Measurements from ENCODE around the gene SPCS1.

DNA sequence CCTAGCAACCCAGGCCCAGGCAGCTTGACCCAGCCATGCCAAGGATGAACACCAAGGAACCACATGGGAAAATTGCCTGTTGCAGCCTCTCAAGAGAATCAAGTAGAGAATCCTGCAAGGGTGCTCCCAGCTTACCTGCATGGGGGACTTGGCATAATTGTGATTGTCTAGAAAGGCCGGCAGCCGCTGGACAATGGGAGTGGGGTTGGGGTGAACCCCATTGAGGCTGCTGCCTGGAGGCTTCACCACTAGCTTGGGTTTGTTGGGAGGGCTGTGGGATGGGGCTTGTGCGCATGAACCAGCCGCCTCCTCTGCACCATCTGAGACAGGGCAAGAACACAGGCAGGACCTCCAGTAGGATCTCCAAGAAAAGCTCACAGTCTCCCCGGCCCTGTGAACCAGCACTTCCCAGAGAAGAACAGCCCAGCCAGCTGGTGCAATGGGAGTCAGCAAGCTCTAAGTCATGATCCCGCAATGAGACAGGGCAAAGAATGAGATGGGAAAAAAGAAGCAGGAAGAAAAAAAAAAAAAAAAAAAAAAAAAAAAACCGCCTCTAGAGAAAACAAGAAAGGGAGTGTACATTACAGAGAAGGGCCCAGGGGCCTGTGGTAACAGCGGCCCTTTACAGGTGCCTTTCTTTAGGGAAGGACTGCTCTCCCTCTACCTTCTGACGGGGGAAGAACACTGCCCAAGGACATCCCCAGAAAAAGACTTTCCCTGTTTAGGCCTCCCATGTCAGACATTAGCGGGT, 4.7 kb downstream of the BAP1 start:
- PRO-cap, 2 experiments = no peak in any of the 2 experiments

- PRO-cap, 2 experiments = no peak in any of the 2 experiments
Observed at GRCh38 chr3:52479425-52480524, 15.4 kb upstream of the STAB1 start.

DNA sequence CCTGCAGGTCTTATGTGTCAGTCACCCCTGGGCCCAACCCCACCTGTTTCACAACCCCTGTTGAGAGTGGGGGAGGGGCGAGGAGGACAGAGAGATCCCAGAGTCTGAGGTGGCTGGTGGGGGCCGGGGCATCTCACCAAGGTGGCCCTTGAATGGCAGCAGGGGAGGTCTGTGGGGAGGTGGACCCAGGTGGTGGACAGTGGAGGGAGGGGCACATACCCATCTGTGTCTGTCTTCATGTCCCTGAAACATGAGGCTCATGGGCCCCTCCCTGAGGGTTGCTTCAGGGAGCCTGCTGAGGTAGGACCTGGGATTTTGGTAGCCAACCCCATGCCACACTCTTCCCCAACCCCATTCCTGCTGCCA, 1.8 kb upstream of the STAB1 start:
- PRO-cap, 2 experiments = no peak in any of the 2 experiments

DNA sequence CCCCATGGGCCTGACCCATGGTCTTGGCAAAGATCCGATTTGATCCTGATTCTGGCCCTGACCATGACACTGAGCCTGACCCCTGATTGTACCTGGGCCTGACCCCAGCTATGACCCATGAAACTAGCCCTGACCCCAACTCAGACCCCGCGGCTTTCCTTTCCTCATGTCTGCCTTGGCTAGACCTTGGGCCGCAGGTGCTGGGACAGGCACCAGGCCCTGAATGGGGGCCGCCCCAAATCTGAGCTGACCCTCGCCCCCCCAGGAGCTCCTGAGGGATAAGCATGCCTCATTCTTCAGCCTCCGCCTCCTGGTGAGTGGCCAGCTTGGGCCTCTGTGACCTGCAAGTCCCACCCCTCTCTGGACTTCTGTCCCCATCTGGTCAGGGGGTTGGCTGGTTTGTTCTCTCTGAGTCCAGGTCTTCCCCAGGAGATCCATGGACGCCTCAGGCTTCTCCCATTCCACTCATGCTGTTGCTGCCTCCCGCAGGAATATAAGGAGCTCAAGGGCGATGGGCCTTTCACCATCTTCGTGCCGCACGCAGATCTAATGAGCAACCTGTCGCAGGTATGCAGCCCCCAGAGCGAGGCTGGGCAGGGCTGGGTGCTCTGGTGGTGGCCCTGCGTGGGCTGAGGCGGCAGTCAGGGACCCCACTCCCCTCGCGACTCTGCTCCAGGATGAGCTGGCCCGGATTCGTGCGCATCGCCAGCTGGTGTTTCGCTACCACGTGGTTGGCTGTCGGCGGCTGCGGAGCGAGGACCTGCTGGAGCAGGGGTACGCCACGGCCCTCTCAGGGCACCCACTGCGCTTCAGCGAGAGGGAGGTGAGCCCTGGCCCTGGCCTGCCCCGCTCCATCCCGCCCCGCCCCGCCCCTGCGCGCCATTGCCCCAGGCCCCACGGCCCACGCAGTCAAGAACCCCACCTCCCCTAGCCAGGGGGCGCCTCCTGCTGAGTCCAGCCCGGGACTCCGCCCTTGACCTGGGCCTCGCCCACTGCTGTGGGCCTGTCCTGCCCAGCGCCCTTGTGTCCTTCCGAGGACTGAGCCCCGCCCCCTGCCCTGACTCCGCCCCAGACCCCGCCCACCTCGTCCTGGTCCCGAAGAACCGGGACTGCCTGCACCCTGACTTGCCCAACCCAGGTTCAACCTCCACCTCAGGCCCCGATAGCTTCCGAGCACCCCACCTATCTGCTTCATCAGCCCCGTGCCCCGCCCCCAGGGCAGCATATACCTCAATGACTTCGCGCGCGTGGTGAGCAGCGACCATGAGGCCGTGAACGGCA, 15.2 kb downstream of the NT5DC2 start:
- PRO-cap, 2 experiments = no peak in any of the 2 experiments

GRCh38 chr3:52705421-52706498, at the start of gene SPCS1:
SPCS1 (plus strand) TSS chr3:52706106.
- PRO-cap, 2 experiments = peak in 2 of 2 experiments; most common plus-strand start chr3:52706118 (in 2); most common minus-strand start chr3:52706016 (in 2)

DNA sequence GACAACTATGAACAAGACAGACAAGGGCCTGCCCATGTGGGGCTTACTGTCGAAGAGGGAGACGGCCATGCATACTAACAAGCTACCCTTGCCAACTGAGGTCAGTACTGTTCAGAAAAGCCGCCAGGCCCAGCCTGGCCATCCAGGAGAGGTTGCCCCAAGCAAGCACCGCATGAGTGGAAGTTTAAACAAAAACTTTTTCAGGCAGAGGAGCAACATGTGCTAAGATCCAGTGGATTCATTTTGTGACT, 2.9 kb upstream of the NEK4 start:
- PRO-cap, 2 experiments = no peak in any of the 2 experiments

GRCh38 chr3:52809434-52810526, 15.2 kb downstream of the ITIH3 start:
- PRO-cap, 2 experiments = no peak in any of the 2 experiments

GRCh38 chr3:52811549-52812210, 17.1 kb downstream of the ITIH3 start:
- PRO-cap, 2 experiments = peak in 1 of 2 experiments; most common plus-strand start chr3:52811708 (in 1)

- PRO-cap, 2 experiments = peak in 1 of 2 experiments; most common plus-strand start chr3:52831746 (in 1); most common minus-strand start chr3:52831680 (in 1)
Observed at GRCh38 chr3:52831484-52832730, 1.4 kb upstream of the ITIH4 start.

DNA sequence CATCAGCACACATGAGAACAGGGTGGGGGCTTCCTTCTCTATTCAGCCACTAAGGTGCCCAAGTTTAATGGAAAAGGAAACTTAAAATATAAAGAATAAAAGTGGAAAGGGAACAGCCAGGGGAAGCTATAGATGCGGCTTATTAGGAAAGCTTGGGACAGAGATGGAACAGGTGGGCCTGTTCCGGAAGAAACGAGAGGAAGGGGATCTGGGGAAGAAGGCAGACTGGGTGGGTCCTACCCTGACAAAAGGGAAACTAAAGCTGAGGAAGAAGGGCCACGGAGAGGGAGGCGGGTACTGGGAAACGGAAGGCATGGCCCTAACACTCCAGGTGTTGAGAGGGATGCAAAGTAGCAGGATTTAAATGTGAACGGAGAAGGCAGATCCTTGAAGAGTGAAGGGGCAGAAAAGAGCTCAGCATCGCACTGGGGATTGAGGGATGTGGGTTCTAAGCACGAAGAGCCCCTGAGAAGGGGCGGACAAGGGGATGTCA, 825 bp downstream of the STIMATE start:
- PRO-cap, 2 experiments = no peak in any of the 2 experiments

- PRO-cap, 2 experiments = no peak in any of the 2 experiments
Observed at GRCh38 chr3:53132279-53132825, 2.1 kb upstream of the RFT1 start.

DNA sequence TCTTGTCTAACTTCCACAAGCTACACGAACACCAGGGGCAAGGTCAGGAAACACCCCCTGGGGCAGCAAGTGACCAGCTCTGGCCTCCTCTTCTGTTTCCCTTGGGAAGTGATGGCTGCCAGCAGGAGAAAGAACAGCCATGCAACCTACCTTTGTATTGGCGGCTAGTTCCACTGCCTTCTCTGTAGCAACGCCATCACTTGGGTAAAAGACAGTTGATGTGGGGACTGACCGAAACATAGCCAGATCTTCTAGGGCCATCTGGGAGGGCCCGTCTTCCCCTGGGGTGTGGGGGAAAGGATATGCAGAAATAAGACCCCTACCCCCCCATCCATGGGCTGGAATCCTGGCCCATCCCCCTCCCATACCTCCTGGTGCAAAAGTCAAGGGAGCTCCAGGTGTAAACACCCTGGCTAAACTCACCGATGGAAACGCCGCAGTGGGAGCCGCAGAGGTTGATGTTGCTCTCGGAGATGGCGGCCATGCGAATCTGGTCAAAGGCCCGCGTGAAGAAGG, 26.9 kb downstream of the TKT start:
- PRO-cap, 2 experiments = no peak in any of the 2 experiments

DNA sequence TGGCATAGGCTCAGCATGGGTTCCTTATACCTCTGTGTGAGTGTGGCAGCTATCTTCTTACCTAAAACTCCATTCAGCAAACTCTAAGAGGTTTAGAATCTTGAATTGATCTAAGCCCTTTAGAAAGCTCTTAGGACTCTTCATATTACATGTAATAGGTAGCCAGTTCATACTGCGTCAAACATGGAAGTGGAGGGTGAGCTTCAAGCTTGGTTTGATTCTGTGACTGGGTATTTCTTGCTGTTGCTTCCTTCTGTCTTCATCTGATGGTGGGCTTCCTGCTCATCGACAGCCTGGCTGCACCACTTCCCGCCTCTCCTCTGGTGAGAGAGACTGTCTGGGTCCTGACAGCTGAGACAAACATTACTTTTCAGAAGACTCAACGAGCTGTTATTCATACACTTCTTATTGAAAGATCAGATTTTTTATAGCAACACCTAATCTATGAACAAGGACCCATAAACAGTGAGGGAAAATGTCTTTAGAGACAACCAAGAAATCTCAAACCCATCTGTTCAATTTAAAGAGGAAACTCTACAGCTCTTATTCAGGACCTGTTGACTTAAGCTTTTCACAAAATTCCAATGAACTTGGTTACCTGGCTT, 19.4 kb upstream of the TKT start:
- PRO-cap, 2 experiments = no peak in any of the 2 experiments

GRCh38 chr3:53495482-53496128, 1.2 kb downstream of the CACNA1D start:
- PRO-cap, 2 experiments = peak in 1 of 2 experiments; most common minus-strand start chr3:53495825 (in 1)

GRCh38 chr3:53806357-53807028, 39.7 kb downstream of the CHDH start:
- PRO-cap, 2 experiments = peak in 1 of 2 experiments; most common plus-strand start chr3:53806837 (in 1); most common minus-strand start chr3:53806726 (in 1)

DNA sequence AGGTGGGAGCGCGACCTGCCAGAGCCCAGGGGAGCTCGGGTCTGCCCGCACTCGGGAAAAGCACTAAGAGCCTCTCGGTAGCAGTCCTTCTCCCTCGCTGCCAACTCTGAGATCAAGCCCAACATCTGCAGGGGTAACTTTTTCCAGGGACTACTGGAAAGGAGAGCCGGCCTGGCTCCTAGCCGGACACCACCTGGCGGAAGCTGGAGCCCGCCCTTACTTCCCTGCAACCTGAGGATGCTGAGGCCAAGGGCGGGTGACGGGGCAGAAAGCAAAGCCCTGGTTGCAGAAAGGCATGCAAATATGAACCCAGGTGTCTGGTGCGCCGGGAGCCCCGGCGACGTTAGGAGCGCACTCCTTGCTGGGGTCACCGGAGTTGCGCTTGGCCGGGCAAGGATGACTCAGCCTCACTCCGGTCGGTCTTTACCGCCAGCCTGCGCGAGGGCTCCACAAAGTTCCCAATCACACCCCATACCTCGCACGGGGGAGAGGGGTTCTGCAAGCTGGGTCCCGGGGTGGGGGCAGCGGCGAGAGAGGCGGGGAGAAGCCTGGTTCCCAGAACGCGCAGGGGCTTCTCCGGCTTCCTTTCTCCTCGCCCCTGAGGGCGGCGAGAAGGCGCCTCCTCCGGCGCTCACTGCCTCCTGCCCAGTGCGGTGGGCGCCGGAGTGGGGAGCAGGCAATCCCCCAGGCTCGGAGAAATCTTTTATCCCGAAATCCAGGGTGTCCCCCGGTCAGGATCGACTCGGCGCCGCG, 1.3 kb upstream of the CACNA2D3 start:
- PRO-cap, 2 experiments = peak in 1 of 2 experiments; most common plus-strand start position 558 of the sequence (in 1)

DNA sequence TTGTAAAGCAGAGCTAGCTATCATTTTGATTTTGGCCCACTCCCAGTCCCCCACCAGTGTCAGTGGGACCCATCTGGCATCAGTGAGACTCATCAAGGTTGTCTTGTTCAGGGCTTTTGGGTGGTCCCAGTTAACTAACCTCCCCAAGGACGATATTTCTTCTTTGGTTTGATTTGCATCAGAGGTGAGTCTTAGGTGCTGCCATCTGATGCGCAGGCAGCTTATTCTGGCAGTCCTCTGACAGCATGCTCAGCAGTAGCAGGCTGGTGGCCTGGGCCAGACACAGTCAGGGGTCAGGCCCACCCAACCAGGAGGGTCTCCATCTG, 312.0 kb downstream of the CACNA2D3 start:
- PRO-cap, 2 experiments = no peak in any of the 2 experiments

- PRO-cap, 2 experiments = no peak in any of the 2 experiments
Observed at GRCh38 chr3:54891209-54892108, 36.4 kb downstream of the LRTM1 start.

- PRO-cap, 2 experiments = no peak in any of the 2 experiments
Observed at GRCh38 chr3:55468154-55469238, 18.6 kb downstream of the WNT5A start.

DNA sequence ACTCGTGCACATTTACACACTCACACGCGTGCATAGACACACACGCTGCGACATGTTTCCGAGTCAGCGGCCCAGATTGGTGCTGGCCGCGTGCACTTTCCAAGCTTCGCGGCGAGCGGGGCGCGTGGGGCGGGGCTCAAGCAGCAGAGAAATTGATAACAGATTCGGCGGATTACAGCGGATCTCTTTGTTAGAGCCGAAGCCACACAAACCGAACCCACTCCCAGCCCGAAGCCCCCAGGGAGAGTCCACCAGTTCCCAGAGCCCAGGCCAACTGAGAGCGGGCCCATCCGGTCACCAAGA, 4.2 kb downstream of the WNT5A start:
- PRO-cap, 2 experiments = no peak in any of the 2 experiments